ENCODE data around the gene FOXL3.

DNA sequence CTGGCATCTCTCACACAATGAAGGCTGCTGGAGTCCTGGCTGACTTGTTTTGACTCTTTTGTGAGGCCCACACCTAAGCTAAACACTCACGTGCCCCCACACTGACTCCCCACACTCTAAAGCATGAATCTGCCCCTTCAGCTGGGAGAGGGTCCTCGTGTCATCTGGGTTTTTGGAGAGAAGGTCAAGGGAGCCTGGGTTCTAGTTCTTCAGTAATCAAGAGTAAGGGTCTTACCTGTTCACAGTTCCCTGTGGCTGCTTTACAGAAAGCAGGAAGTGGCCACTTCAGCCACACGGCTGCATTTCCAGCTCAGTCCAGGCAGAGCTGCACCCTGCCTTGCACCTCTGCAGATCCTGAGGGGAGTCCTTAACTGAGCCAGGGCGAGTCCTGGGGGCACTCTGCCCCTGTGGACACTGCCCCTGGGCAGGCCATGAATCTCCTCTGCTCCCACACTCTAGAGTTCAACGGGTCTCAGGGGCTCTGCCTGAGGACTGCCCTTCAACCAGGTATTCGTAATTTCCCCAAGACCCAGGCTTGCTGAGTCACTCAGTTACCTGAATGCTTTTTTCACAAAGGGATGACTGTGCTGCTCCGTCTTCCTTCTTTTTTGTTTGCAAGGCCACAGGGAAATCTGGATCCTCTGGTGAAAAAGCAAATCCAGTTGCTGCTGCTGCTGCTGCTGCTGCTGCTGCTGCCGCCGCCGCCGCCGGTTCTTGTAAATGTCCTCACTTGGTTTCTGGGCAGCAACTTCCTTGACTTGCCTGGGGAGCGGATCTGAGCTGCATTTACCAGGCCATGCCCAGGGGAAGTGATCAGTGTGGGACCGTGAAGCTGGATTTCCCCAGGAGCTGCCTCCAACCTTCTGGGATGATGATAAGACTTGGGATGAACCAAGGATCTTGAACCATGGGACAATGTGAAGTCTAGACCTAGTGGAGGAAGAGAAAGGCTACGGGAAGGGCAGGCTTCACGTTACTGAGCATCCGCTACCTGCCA, 157.3 kb upstream of the FAM20C start:
- RRBS, result no CpG with 5 or more reads among the region's 17 CpGs

DNA sequence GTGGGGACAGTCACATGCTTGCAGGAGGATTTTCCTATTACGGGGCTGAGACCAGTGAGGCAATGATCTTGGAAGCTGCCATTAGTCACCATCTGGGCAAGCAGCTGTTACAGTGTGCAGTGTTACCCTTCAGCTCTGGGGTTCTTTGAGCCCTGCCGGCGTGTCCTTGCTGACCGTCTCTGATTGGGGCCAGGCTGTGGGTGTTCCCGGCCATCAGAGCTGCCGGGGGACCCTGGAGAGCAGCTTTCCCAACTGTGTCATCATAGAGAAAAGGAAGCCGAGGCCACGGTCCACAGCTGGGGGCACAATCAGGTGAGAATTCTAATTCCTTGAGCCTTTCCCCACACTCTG, 126.8 kb upstream of the FAM20C start:
- RRBS, result 61% methylated on average over 4 of the region's 8 CpGs

DNA sequence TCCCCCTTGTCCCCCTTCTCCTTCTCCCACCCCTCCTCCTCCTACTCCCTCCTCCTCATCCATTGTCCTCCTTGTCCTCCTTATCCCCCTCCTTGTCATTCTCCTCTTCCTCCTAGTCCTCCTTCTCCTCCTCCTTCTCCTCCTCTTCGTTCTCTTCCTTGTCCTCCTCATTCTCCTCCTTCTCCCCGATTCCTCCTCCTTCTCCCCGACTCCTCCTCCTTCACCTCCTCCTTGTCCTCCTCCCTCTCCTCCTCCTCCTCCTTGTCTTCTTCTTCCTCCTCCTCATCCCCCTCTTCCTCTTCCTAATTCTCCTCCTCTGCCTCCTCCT, 115.7 kb upstream of the FAM20C start:
- RRBS, result no CpG with 5 or more reads among the region's 3 CpGs

DNA sequence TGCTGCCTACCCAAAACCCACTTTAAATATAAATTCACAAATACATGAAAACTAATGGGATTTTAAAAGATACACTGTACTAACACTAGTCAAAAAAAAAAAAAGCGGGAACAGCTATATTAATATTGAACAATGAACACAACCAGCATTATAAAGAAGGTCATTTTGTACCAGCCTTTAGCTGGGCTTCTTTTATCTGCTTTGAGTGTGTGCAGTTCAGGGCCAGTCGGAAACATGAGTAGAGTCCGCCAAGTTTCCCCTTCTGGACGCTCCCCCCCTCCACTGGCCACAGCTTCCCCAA, 77.3 kb upstream of the FAM20C start:
- RRBS, result no CpG with 5 or more reads among the region's 4 CpGs

DNA sequence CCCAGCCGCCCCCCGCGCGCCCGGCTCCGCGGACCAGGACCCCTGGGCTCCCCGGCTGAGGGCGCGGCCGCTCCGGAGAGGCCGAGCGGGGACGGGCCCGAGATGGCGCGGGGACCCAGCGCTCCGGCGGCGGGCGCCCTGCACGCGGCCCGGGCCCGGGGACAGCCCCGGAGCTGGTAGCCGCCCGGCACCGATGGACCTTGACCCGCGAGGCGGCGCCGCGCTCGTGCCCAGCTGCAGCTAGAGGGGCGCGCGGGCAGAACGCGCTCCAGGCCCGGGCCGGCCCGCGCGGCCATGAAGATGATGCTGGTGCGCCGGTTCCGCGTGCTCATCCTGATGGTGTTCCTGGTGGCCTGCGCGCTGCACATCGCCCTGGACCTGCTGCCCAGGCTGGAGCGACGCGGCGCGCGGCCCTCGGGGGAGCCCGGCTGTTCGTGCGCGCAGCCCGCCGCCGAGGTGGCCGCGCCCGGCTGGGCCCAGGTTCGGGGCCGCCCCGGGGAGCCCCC, 588 bp downstream of the FAM20C start:
- RRBS, result 1% methylated on average over 49 of the region's 75 CpGs

DNA sequence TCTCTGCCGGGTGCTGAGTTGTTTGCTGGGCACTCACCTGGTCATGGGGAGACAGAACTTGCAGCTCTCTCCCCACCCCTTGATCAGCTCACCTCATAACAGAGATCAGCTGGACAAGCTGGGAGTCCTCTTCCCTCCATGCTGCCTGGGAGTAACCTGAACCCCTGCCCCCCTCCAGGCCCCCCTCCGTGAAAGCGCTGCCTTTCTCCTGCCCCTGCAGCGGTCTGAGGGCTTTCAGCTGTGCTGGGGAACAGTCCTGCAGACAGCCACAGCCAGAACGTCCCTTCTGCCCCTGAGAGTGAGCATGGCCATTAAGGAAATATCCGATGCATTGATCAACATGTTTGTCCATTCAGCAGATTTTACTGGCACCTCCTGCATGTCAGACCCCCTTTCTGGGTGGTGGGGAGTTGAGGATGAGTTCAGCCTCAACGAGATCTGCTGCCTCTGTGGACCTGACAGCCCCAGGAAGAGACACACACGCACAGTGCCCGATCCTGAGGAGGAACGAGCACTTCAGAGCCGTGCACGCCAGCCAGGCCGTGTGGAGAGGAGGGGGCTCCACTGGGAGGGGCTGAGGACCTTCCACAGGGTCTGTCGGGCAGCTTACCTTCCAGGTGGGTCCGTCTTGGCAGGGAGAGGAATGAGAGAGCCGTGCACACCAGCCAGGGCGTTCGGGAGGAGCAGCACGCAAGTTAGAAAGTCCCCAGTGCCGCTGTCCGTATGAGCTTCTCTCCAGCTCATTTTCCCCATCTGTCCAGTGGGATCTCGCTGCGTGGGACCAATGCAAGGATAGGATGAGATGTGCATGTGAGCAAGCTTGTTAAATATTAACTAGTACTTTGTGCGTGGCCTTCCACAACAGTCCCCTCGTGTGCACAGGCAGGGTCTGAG, 4.7 kb downstream of the FAM20C start:
- RRBS, result no CpG with 5 or more reads among the region's 25 CpGs

DNA sequence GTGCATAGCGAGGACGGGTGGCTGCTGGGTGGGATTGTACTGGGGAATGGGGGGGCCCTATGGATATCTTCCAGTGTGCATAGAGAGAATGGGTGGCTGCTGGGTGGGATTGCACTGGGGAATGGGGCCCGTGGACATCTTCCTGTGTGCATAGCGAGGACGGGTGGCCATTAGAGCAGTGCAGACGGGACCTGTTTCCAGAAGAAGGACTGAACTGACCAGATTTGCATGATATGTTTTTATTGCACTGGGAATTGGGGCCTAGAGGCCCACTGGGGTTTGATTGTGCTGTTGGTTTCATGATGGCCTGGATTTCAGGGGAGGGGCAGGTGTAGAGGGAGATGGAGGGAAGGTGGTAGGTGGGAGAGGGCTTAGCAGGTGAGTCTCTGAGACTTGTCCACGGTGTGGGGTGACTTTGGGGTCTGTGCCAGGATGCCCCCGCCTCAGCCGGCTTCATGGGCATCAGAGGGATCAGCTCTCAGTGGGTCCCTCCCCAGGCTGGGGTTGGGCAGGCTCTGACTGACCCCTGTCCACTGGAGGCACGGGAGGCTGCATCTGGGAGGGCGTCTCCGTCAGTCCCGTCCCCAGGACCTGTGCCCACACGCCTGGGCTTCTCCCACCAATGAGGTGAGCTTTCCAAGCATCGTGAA, 10.4 kb downstream of the FAM20C start:
- RRBS, result no CpG with 5 or more reads among the region's 15 CpGs

DNA sequence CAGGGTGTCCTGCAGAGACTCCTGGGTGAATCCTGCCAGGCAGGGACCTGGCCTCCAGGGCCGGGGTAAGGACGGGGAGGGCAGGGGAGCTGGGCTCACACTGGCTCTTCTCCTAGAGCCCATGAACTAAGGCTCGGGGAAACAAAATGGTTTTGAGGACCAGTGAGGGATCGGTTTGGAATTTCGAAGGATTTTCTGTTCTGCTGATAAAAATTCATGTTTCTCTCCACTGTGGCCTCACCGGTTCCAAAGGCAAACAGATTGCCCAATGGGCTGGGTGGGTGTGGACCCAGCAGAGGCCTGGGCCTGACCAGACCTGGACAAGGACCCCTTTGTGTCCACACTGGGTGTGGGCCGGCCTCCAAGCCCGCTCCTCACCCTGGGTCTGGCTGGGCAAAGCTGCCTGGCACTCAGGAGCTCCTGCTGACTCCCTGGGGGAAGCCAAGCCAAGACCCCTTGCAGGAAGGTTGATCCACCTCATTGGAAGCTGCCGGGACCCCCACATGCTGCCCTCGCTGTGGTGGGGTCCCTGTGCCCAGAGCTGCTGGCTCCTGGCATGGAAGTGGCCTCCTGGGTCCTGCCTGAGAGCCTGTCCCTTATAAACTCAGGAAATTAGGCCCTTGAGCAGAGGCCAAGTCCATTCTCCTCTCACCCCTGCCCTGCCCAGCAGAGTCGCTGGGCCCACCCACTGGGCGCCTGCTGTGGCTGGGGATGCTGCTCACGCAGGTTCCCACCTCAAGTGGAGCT, 27.5 kb downstream of the FAM20C start:
- RRBS, result no CpG with 5 or more reads among the region's 13 CpGs

DNA sequence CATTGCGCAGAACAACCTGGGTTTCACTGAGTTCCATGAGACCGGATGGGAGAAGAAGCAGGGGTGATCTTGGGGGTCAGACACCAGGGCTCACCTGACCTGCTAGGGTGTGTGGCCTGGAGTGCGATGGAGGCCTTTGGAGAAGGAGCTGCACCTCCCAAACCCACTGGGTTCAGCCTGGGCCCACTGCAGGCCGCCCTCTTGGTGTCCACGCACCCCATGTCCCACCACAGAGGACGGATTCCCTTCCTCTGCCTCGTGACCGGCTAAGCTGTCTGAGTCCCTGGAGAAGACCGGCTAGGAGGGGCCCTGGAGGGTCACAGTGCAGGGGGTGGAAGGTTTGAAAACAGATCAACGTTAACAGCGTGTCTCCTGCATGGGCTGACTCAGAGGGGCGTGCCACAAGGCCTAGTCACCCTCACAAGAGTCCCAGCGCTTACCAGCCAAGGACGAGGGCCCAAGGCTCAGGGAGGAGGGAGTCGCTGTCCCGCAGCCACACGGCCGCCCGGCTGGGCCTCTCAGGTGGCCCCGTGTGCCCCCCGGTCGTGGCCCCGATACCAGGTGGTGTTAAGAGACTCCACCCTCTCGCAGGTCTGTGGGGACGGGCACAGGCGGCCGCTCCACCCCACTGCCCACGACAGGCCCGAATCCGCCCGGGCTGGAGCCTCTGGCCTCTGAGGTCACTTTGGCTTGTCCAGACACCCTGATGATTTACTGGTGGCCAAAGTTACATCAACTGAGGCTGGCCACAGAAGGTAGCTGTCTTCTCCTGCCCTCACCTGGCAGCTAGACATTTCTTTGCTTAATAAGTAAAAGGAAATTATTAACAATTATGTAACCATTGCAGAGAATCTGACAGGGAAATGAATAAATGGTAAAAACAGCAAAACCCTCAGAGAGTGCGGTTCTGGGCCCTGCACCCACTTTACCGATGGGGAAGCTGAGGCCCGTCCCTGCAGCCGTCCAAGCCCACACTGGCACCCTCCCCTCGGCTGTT, 33.9 kb downstream of the FAM20C start:
- RRBS, result 93% methylated on average over 3 of the region's 36 CpGs

GRCh38 chr7:259076-259498, 30.9 kb upstream of the FOXL3 start:
- RRBS, result 94% methylated on average over 5 of the region's 22 CpGs

- RRBS, result 9% methylated on average over 26 of the region's 47 CpGs
Observed at GRCh38 chr7:289786-290187, at the start of gene FOXL3. FOXL3 (plus strand) TSS chr7:290170.

DNA sequence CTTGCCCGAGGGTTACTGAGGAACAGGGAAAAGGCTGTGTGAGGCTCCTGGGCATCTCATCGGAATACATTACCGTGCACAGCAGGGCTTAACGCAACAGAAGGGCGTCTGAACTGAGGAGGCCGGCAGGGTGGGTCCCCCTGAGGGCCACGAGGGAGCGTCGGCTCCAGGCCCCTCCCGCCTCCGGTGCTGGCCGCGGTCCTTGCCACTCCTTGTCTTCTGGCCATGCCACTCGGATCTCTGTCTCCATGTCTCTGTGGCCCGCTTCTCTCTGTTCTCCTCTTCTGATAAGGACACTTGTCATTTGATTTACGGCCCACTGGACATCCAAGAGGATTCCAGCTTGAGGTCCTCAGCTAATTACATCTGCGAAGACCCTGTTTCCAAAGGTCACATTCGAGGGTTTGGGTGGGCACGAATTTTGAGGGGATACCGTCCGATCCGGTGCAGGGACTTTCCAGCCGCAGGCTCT, 50.7 kb downstream of the FOXL3 start:
- RRBS, result 55% methylated on average over 8 of the region's 23 CpGs

DNA sequence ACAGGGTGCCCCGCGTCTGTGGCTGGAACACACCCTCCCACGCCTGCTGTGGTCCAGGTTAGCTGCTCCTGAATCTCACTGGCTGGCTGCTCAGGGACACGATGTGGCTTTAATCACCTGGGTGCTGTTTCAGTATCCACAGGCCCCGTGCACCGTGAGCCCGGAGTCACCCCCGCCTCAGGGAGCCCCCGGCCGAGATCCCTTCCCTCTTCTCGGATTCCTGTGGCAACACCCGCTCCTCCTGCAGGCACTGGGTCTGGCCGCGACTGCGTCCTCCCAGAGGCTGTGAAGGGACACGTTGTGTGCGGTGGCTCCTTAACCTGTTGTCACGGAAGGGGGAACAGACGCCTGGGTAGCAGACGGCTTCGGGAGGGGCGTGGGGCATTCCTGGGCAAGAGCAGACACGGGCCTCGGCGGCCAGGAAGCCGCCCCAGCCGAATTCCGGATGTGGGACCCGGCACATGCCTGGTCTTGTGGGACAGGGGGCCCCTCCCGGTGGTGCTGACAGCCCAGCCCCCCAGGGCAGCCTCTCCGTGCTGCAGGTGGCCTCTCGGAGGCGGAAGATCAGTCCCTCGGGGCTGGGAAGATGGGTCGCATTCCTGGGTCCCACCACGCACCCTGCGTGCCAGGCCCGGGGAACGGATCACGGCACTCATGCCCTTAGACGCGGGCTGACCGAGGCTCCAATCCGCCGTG, 79.0 kb downstream of the FOXL3 start:
- RRBS, result 87% methylated on average over 7 of the region's 45 CpGs

- RRBS, result 89% methylated on average over 7 of the region's 51 CpGs
Observed at GRCh38 chr7:369709-370869, 80.1 kb downstream of the FOXL3 start.

- RRBS, result no CpG with 5 or more reads among the region's 8 CpGs
Observed at GRCh38 chr7:499124-499733, 20.4 kb downstream of the PDGFA start.

DNA sequence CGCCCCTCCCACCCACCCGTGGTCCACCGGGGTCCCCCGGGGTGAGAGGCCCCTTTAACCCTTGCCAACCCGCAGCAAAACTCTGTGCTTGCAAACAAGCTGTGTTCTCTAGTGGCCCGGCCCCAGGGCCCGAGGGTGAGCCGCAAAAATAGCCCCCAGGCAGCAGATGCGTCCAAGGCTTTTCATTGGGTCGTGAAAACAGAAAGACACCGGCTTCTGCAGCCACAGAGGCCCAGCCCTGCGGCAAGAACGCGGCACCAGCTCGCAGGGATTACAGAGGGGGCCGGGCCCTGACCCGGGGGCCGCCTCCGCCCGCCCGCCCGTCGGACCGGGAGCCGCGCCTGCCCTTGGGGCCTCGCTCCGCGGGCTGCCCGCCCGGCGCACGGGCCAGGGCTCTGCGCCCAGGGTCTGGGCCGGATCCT, 3.0 kb downstream of the PDGFA start:
- RRBS, result 3% methylated on average over 24 of the region's 35 CpGs

DNA sequence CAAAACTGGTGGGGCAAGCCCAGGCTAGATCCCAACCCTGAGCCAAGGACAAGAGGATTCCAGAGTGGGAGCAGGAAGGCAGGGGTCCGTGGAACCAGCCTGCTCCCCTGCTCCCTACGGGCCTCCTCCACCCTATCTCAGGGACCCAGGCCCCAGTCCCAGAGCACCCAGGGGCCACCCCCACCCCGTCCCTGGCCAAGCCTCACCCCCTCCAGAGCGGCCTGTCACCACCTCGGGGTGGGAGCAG, 20.3 kb upstream of the PDGFA start:
- RRBS, result no CpG with 5 or more reads among the region's 5 CpGs

DNA sequence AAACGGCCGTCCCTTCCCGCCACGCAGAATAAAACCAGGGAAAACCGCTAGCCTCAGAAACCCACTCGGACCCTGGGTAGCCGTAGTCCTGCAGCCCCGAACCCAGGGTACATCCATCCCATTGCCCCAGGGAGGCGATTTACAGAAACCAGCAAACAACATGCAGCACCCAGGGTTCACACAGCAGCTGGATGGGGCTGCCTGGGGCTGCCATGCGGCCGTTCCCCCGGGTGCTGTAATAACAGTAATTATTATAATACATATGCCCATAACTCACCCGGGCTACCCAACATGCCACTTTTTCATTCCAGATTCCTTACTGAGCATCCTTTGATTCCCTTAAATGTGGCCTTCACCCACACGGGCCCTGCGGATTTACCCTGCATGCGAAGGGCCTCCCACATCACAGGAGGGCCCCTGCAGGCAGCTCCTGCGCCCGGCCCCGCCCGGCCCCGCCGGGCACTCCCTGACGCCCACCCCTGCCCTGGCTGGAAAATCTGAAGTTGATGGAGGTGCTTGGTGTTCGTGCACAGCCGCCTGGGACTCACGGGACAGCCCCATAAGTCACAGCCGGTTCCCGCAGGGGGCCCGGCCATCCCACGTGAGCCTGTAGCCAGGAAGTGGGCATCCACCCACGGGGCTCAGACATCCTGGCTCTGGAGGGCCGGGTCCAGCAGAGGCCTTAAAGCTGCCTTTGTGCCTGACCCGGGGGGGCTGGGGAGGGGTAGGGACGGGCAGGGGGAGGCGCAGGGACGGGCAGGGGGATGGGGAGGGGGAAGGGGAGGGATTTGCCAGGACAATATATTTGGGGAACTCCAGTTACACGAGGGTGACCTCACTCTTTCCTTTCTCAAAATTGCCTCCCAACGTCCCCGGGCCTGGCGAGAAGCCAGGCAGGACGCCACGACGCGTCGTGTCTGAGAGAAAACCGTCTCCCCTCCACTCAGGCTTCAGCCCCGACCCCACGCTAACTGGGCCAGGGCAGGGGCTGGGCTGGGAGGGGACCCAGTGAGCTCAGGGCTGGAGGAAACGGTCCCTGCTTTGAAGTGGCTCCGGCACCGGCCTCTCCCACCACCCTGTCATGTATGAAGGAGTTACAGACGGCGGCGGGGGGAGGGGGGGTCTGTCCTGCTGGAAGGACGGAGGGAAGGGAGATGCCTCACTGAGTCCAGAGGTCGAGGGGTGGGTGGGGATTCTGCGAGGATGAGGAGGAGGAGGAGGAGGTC, 81.9 kb upstream of the PDGFA start:
- RRBS, result 26% methylated on average over 6 of the region's 57 CpGs

DNA sequence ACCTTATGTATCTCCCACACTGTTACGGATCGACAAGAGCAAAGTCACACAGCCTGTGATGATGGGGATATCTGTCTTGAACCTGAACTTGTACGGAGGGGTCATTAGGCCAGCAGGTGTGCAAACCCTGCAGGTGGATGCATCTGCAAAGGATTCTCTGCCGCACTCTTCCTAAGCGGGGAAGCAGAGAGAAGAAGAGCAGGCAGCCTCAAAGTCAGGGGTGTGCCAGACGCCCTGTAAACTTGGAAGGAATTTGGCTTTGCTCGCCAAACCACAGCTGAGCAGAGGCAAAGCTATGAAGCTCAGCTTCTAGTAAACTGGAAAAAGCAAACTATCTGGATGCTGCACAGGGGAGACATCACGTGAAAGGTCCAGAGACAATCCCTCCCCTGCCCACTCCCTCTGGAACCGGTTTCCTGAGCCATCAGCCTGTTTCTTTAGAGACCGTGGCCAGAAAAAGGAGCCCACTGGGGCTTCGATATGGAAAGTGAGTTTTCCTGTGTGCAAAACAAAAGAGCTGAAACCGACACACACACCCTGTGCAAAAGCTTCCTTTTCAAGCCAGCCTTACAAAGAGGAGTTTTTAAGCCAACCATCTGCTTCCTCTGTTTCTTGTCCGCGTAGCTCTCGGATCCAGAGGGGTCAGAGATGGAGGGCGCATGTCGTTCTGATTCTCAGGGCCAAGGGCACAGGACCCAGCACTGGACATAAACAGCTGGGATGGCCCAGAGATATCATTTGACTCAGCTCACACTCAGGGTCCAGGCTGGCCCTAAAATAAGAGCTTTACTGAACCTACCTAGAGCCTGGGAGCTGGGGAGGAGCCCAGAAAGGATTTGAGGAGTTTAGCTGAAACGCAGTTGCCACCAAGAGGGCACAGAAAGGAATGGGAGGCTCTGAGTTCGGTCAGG, 58.2 kb upstream of the DNAAF5 start:
- RRBS, result no CpG with 5 or more reads among the region's 19 CpGs

DNA sequence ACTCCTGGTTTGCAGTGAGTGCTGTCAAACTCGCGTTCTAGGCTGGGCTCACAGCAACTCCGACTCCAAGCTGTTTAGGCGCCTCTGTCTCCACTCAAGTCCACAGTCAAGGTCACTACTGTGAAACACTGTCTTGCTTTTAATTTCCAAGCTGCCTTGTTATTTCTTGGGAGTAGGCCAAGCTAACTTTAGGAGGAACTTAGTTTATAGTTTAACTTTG, 1.2 kb upstream of the DNAAF5 start:
- RRBS, result no CpG with 5 or more reads among the region's 4 CpGs